Measurements from ENCODE around the gene RBM10.

GRCh38 chrX:41823603-41823984 lies 99.6 kb downstream of the GPR82 start:
- RRBS, result no CpG with 5 or more reads among the region's 5 CpGs
CAGE:
- cytosol, long polyA plus RNA, result no peak
- long polyA plus RNA, result no peak
- nucleus, long polyA plus RNA, result no peak

- RRBS, result no CpG with 5 or more reads among the region's 6 CpGs
CAGE:
- cytosol, long polyA plus RNA, result no peak
- long polyA plus RNA, result no peak
- nucleus, long polyA plus RNA, result no peak
Observed at GRCh38 chrX:43176616-43177065, 398.7 kb upstream of the PPP1R2C start.

GRCh38 chrX:43699971-43700646 lies 44.0 kb downstream of the MAOA start:
- RRBS, result no CpG with 5 or more reads among the region's 4 CpGs
CAGE:
- cytosol, long polyA plus RNA, result no peak
- long polyA plus RNA, result no peak
- nucleus, long polyA plus RNA, result no peak

DNA sequence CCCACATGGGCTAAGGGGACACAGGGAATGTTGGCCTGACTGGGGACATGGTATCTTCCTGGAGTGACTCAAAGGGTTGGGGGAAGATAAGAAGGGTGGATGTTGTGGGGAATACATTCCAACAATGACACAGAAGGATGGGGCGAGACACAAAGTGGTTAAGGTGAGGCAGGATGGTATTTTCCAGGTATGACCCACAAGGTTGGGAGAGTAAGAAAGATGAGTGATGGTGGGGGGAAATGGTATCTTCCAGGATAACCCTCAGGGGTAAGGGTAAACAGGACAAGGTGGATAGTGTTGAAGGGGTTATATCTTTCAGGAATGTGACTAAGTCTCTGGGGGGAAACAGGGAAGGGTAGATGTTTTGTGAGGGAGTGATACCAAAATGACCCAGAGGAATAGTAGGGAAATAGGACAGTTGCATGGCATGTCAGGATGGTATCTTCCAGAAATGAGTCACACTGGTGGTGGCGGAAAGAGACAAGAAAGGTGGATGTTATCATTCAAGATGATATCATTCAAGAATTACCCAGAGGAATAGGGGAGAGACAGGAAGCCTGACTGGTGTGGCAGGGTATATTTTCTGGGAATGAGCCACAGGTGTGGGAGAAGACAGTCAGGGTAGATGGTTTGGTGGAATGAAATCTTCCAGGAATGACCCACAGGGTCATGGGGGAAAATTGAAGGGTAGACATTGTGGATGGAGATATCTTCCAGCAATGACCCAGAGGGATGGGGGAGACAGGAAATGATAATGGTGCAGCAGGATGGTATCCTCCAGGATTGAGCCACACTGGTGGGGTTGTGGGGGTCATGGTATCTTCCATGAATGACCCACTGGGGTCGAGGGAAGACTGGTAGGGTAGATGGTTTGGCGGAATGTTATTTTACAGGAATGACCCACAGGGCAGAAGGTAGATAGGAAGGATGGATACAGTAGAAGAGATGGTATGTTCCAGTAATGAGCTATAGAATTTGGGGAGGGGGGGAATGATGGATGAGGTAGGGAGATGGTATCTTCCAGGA lies 61.1 kb downstream of the MAOA start:
- RRBS, result no CpG with 5 or more reads among the region's 4 CpGs
CAGE:
- cytosol, long polyA plus RNA, result no peak
- long polyA plus RNA, result no peak
- nucleus, long polyA plus RNA, result no peak

- RRBS, result no CpG with 5 or more reads among the region's 7 CpGs
CAGE:
- cytosol, long polyA plus RNA, result no peak
- long polyA plus RNA, result no peak
- nucleus, long polyA plus RNA, result no peak
Observed at GRCh38 chrX:43878658-43879642, 3.3 kb downstream of the MAOB start.

DNA sequence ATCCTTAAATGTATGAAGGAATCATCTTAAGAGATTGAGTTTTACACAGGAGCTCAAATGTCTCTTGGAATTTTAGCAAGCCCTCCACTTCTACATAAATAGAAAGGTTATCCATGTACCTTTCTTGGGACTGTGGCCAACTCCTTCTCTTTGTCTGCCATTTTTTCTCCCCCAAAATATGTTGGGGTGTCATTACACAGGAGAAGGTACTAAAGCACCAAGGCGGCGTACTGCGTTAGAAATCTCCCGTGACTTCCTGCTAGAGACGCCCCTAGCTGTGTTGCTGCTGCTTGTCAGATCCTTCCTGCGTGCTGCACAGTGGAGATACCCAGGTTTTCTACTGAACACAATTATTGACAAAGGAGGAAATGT lies 97.8 kb downstream of the EFHC2 start:
- RRBS, result no CpG with 5 or more reads among the region's 6 CpGs
CAGE:
- cytosol, long polyA plus RNA, result no peak
- long polyA plus RNA, result no peak
- nucleus, long polyA plus RNA, result no peak

DNA sequence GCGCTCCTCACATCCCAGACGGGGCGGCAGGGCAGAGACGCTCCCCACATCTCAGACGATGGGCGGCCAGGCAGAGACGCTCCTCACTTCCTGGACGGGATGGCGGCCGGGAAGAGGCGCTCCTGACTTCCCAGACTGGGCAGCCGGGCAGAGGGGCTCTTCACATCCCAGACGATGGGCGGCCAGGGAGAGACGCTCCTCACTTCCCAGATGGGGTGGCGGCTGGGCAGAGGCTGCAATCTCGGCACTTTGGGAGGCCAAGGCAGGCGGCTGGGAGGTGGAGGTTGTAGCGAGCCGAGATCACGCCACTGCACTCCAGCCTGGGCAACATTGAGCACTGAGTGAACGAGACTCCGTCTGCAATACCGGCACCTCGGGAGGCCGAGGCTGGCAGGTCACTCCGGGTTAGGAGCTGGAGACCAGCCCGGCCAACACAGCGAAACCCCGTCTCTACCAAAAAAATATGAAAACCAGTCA lies 38.5 kb downstream of the KDM6A start:
- RRBS, result no CpG with 5 or more reads among the region's 30 CpGs
CAGE:
- cytosol, long polyA plus RNA, result no peak
- long polyA plus RNA, result no peak
- nucleus, long polyA plus RNA, result no peak

DNA sequence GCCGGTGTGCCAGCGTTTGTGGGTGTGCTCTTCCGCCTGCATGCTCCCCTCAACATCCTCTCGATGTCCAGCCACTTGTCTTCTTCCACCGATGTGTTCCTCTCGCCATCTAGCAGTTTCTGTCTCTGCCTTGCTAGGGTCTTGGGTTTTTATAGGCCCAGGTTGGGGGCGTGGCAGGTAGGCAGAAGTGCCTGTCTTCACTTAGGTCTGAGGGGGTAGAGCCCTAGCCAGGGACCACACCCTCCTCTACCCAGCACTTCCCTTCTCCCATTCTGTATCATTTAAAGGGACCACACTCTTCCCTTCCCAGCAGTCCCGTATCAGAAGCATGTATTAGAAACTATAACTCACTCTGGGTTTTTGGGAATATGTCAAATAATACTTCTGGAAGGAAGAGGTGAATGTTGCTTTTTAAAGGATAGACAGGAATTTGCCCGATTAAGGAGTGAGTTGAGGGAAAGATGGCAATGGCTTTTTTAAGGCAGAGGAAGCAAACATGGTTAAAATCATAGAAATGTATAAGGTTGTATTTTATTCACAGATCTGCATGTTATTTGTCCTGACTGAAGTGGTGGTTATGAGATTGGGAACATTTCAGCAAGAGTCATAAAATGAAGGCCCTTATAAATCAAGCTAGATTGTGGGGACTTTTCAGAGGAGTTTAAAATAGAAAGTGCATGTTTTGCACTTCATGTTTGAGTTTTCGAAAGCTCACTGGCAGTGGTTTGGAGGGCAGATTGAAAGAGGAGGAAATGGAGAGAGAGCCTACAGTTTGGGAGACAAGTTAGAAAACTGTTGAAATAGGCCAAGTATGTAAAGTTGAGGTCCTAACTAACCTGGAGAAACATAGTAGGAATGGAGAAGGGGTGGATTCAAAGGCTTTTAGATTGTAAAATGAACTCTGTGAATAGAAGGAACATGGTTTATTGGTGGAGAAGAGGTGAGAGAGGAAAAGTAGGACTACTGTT lies 124.7 kb downstream of the KDM6A start:
- RRBS, result no CpG with 5 or more reads among the region's 10 CpGs
CAGE:
- cytosol, long polyA plus RNA, result no peak
- long polyA plus RNA, result no peak
- nucleus, long polyA plus RNA, result no peak

DNA sequence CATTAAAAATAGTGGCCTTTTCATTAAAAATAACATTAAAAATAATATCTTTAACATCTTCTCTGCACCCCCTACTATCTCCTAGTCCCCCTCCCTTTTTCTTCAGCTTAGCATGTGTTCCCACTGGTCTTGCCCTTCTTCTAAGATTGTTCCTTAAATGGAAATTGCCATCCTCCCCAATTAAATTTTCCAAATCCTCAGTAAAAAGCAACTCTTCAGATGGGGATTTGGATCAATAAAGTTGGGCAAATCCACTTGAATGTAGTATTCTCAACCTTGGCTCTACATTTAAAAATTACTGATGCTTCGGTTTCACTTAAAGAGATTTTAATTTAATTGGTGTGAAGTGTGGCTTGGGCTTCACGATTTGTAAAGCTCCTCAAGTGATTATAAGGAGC lies 89.0 kb upstream of the DIPK2B start:
- RRBS, result no CpG with 5 or more reads among the region's 2 CpGs
CAGE:
- cytosol, long polyA plus RNA, result no peak
- long polyA plus RNA, result no peak
- nucleus, long polyA plus RNA, result no peak

DNA sequence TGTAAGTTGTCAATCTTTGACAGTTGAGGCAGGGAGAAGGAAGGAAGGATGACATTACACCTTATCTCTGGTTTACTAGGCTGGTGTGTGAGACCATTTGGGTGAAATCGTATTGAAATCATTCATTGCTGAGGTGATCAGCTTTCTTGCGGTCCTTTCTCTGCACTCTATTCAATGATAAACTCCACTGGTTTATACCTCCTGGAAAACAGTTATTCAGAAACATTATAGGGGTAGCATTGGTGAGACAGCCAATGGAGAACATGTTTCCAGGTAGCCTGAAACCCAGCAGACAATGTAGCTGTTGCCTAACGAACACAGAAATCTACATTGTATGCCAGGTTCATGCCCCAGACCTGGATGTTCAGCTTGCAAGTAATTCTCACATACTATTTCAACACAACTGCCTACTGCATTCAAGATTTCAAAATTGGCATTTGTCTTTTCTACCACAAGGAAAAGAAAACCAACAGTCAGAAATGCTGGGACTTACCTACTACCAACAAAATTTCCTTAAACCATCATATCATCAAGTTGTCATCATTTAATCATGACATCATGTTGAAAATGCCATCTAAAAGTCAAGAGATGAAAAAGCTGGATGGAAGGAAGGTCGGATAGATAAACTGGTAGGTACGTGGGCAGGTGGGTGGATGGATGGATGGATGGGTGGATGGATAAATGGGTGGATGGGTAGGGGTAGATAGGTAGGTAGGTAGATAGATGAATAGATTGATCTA lies 545.4 kb upstream of the DIPK2B start:
- RRBS, result no CpG with 5 or more reads among the region's 5 CpGs
CAGE:
- cytosol, long polyA plus RNA, result no peak
- long polyA plus RNA, result no peak
- nucleus, long polyA plus RNA, result no peak

GRCh38 chrX:45771063-45771591 lies 570.5 kb upstream of the DIPK2B start:
- RRBS, result no CpG with 5 or more reads among the region's 8 CpGs
CAGE:
- cytosol, long polyA plus RNA, result no peak
- long polyA plus RNA, result no peak
- nucleus, long polyA plus RNA, result start-site peak on the minus strand at chrX:45771178-45771259, 462 and 462 reads in 2 replicates

DNA sequence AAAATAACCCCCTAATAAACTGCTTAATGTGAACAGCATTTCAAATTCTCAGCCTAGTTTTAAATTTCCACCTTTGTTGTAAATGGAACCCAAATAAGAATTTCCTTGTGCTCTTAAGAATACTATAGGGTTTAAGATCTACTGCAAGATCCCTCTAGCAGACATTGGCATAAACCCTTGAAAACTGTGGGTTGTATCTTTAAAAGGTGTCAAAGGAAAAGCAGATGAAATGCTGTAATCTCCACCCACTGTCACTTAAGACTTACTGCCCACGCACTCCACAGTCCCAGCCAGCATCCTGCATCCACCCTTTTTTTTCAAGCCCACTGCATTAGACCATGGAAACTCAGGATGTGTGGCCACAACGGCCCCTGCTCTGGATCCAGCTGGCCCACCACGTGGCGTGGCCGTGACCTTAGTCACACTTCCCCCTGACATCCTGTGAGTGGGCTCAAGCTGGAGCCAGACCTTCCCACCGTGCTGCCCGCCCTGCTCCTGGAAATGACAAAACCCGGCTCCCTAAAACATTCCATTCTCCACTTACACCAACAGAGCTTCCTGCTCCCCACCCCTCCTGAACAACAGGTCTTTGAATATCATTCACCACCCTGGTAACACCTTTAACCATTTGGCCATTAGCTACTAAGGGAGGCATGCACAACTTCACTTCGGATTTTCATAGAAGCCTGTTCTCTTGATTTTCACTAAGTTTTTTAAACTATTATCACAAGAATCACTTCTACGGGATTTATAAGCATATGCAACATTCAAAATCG lies 588.2 kb upstream of the DIPK2B start:
- RRBS, result no CpG with 5 or more reads among the region's 11 CpGs
CAGE:
- cytosol, long polyA plus RNA, result no peak
- long polyA plus RNA, result no peak
- nucleus, long polyA plus RNA, result no peak

- RRBS, result no CpG with 5 or more reads among the region's 14 CpGs
CAGE:
- cytosol, long polyA plus RNA, result no peak
- long polyA plus RNA, result no peak
- nucleus, long polyA plus RNA, result no peak
Observed at GRCh38 chrX:45801123-45801510, 600.4 kb upstream of the DIPK2B start.

DNA sequence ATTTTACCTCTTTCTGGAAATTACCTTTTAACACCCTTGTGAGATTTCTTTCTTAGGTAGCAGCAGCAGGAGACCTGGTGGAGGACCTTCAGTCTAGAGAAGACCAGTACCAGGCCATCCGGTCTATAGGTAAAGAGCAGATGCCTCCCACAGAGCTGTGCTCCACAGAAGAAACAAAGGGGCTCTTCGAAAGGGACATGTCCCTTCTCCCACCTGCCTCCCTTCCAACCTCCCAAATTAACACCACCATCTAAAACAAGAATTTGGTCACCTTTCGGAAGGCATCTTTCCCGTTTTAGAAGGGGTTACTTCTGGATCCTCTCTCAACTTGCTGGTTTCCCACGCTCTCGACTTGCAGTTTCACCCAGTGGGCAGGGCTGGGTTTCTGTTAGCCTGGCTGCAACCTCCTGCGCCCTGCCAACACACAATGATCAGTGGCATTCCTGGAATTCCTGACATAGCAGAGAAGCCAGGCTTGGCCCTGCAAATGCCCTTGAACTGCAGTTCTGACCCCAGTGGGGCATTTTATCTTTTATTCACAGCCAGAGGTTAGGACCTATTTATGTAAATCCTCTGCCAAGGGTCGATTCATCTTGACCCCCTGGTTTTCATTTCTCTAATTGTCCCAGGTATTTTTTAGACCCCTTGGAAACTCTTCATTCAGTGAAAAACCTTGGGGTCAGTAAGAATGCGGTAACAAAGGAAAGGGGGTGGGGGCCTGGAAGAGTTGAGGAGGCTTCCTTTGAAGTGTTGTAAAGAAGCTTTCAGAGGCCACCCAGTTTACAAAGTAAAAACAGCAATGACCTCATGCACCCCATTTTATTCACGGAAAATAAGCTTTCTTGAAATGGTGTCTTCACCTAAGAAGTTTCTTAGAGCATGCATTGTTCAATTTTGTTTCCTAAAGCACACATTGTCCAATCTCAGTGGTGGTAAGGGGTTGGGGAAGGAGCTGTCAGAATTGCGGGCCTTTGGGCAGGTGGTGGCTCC lies 119.5 kb upstream of the KRBOX4 start:
- RRBS, result no CpG with 5 or more reads among the region's 11 CpGs
CAGE:
- cytosol, long polyA plus RNA, result no peak
- long polyA plus RNA, result no peak
- nucleus, long polyA plus RNA, result no peak

GRCh38 chrX:46573909-46574480 lies 430 bp downstream of the CHST7 start:
- RRBS, result 37% methylated on average over 30 of the region's 74 CpGs
CAGE:
- cytosol, long polyA plus RNA, result no peak
- long polyA plus RNA, result no peak
- nucleus, long polyA plus RNA, result no peak

GRCh38 chrX:46587695-46588218 lies 14.2 kb downstream of the CHST7 start:
- RRBS, result no CpG with 5 or more reads among the region's 5 CpGs
CAGE:
- cytosol, long polyA plus RNA, result no peak
- long polyA plus RNA, result no peak
- nucleus, long polyA plus RNA, result no peak

- RRBS, result no CpG with 5 or more reads among the region's 7 CpGs
CAGE:
- cytosol, long polyA plus RNA, result no peak
- long polyA plus RNA, result no peak
- nucleus, long polyA plus RNA, result no peak
Observed at GRCh38 chrX:47143906-47144066, 716 bp downstream of the NDUFB11 start.

DNA sequence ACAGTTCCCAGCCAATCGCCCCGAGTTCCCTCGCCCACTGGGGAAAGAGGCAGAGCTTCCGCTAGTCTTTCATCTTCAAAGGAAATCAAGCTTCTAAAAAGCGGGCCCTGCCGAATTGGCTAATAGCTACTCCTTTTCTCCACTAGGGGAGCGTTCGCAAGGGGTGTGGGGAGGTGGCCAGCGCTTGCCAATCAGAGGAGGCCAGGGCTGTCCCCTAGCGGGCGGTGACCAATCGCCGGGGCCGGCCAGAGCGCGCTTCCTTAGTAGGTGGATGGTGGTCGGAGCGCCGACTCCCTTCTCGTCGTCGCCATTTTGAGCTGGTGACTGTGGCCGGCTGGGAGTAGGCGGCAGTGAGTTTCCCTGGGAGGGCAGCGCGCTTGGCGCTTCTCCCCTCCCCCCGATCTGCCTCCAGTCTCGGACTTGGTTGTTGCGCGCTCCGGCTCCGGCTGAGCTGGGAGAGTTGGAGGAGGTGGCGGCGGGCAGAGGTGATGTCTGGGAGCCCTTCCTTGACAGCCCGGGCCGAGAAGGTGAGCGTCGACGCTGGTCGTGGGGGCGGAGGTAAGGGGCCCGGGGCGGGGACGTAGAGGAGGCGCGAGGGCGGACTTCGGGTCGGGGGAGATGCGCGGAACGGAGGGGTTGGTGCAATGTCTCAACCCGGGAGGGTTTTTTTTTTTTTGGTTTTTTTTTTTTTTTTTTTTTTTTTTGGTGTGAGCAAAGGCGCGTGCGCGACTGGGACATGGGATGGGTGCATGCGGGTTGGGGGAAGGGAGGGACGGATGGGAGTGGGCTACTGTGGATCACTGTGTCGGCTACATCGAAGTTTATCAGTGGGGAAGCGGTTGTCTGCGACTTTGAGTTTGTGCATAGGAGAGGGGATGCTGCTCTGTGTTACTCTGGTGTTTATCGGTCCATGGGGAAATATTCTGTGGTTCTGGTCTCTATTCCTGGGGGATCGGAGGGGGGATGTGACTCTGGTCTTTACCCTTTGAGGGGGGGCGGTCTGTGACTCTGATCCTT lies at the start of gene RBM10:
RBM10 (plus strand) TSS at position 263 of the 1,017 bp plus-strand sequence.
- RRBS, result 26% methylated on average over 29 of the region's 67 CpGs
CAGE:
- cytosol, long polyA plus RNA, result start-site peak on the plus strand centred at position 318 of the sequence, 53 bp wide, 195 and 108 reads in 2 replicates
- long polyA plus RNA, result start-site peak on the plus strand centred at position 308 of the sequence, 39 bp wide, 256 and 167 reads in 2 replicates
- nucleus, long polyA plus RNA, result no peak

- RRBS, result no CpG with 5 or more reads among the region's 22 CpGs
CAGE:
- cytosol, long polyA plus RNA, result no peak
- long polyA plus RNA, result no peak
- nucleus, long polyA plus RNA, result no peak
Observed at GRCh38 chrX:47483458-47484235, 625 bp upstream of the ZNF41 start.

DNA sequence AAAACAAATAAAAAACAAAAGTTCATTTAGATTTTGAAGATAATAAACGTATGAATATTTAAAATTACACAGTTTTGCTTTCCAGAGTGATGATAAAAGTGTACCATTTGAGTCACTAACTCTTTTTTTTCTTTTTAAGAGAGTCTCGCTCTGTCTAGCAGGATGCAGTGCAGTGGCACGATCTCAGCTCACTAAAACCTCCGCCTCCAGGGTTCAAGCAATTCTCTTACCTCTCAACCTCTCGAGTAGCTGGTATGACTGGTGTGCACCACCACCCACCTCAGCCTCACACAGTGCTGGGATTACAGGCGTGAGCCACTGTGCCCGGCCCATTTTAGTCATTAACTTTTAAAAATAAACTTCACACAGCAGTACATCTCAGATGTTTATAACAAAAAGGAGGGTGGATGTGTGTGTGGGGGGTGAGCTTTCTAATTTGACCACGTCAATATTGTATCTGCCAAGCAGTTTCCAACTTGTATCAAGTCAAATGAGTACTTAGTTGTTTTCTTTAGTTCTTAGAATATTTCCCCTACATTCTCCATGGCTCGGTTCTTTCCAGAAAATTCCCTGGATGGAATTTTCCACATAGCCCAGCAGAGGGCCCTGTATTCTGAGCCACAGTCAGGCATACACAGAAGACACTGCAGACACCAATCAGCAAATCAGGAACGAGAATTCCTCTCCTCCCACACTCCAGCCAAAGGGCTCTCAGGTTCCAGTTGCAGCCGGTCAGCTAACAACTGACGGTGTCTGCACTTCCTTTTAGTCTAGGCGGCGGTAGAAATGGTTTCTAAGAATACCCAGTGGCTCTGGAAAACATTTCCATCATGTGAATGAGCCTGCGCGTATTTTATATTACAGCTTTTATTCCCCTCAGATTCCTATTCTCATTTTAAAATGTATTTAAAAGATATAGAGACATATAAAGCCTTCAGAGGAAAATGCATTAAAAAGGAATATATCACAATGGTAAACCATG lies 20.1 kb upstream of the ARAF start:
- RRBS, result no CpG with 5 or more reads among the region's 16 CpGs
CAGE:
- cytosol, long polyA plus RNA, result no peak
- long polyA plus RNA, result no peak
- nucleus, long polyA plus RNA, result no peak

All from SK-N-SH (cell line).